Cerebral cortex (tissue), 2 donors: Measurements from ENCODE around the genes CLCNKA and CROCC.

DNA sequence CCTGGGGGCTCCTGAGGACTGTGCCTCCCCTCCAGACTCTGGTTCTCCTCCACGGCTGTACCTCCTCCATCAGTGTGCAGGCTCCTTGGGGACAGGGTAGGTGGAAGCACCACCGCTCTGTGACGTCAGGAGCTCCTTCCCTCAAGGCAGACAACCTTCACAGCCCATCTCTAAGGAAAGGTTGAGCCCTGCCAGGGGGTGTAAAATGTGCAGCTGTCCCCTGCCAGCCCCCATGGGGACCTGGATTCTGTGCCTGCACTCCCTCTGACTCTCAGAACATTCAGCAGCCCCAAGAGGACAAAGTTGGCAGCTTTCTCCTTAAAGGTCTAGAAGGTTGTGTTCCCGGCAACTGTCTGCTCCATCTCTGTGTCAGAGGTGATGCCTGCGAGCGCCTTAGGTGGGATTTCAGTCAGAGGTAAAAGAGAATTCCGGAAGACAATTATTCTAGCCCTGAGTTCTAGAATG lies 558 bp upstream of the HSPB7 start:
- PRO-cap, 2 experiments, result no peak in any of the 2 experiments

- PRO-cap, 2 experiments, result no peak in any of the 2 experiments
Observed at GRCh38 chr1:16021682-16022270, at the start of gene CLCNKA. CLCNKA (plus strand) TSS chr1:16022036.

GRCh38 chr1:16127470-16128034 lies 28.3 kb downstream of the EPHA2 start:
- PRO-cap, 2 experiments, result no peak in any of the 2 experiments

GRCh38 chr1:16148227-16149242 lies 7.3 kb downstream of the EPHA2 start:
- PRO-cap, 2 experiments, result no peak in any of the 2 experiments

DNA sequence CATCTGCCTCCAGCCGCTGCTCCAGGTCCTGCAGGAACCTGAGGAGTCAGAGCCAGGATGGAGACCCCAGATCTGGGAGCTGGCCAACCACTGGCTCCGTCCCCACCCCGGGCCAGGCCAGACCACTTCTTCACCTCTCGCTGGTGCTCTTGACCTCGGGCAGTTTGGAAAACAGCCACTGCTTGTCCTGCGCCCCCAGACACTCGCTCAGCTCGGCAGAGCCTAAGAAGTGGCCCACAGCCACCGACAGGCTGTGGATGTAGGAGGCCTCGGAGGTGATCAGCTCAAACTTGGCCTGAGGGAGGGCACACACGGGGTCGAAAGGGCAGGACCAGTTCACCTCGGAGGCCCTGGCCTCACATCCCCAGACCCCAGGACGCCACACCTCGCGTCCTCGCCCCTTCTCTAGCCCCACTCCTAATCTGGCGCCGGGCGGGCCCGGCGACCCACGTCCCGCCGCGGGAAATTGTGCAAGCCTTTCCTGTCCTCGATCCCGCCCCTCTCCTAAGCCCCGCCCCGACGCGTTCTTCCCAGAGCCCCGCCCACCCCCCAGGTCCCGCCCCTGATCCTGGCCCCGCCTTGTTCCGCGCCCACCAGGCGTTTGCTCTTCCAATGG lies 6.3 kb downstream of the ARHGEF19 start:
- PRO-cap, 2 experiments, result peak in 1 of 2 experiments; most common minus-strand start position 468 of the sequence (in 1)

DNA sequence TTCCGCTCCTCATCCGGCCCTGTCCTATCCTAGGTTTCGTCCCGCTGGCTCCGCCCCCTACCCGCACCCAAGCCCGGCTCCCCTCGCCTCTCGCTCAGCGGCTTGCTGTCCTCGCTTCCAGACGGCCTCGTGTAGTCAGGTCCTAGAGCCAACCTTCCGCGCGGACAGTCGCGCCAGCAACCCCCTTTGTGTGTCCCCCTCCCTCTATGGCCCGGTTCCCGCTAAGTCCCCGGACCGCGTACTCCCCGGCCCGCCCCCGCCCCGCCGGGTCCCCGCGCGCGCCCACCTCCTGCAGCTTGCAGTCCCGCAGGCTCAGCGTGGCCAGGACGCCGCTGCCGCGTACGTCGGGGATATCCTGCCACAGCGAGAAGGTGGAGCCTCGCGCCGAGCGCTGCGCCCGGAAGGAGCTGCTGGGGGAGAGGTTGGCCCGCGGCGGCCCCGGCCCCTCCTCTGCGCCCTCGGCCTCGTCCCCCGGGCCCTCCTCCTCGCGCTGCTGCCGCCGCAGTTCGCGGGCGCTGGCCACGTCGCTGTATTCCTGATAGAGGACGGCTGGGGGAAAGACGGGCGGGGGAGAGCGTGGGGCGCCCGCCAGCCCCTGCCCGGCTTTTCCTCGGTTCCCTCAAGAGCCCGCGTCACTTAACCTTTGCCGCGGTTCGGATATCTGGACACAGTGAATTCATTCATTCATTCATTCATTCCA lies 5.6 kb downstream of the ARHGEF19 start:
- PRO-cap, 2 experiments, result peak in 1 of 2 experiments; most common plus-strand start position 103 of the sequence (in 1); most common minus-strand start position 352 of the sequence (in 1)

DNA sequence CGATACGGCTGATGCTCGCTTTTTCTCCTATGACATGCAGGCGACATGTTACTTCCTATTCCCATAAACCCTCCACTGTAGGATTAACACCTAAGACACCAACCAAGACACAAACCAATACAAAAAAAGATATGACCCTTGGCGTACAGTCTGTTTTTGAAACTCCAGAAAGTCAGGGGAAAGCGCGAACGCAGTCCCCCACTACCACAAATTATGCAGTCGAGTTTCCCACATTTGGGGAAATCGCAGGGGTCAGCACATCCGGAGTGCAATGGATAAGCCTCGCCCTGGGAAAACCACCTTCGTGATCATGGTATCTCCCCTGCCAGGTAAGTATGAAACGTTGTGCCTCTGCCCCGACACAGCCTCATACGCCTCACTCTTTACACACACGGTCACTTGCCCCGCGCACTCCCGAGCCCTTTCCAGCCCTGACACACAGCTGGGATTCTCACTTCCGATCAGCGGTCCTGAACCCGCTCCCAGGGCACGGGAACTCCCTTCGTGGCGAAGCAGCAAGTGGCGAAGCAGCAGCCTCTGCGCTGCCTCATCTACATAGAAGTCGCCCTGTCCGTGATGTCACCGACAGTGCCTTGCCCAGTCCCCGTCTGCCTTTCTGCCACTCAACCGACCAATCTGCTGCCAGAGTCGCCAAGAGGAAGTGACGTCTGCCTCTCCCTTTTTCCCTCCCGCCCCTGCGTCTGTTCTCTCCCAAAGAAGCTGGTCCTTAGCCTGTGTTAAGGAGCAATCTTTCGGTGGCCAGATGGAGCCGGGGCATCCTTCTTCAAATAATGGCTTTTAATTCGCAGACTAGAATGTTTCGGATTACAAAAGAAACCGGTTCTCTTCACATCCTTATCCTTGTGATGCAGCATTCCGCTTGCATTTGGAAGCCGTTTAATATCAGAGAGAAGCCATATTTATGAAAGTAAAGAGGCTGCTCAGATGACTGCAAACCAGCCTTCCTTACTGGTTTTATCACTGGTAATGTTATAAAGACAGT lies 73.7 kb downstream of the NECAP2 start:
- PRO-cap, 2 experiments, result peak in 1 of 2 experiments; most common minus-strand start position 511 of the sequence (in 1)

- PRO-cap, 2 experiments, result peak in 1 of 2 experiments; most common plus-strand start chr1:16520851 (in 1)
Observed at GRCh38 chr1:16520331-16520972, 79.9 kb downstream of the NECAP2 start.

- PRO-cap, 2 experiments, result no peak in any of the 2 experiments
Observed at GRCh38 chr1:16545821-16546285, 105.3 kb downstream of the NECAP2 start.

DNA sequence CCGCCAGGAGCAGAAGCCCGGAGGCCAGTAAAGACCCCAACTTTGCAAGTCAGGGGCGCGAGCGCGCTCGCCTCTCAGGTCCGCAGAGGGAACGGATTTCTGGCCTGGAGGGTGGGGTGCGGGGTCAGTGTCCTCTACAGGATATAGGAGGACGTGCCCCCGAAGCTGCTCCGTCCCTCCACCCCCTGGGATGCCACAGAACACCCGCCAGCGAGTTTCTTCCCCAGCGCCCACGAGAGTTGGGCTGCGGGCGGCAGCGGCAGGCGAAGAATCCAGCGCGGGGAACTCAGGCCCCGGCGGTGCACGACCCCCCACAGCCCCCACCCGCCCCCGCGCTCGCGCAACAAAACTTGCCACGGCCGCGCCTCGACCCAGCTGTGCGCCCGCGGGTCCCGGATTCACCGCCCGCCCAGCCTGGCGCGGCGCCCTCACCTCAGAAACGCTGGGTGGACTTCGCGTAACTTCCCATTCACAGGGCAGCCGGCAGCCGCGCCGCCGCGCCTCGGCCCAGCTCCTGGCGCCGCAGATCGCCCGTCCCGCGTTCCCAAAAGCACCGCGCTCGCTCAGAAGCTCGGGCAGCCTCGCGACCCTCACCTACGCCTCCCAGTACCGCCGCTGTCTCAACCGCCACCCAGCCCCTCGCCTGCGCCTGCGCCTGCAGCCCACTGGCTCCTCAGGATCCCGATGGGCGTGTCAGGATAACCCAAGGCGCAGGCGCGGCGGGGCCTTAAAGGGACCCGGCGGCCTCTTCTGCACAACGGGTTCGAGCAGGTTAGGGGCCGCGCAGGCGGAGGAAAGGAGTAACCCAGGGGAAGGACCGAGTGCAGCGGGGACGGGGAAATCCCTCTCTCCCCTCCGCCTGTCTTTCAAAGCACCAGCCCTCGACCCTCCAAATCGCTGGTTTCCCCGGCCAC lies 172.6 kb downstream of the NECAP2 start:
- PRO-cap, 2 experiments, result peak in 2 of 2 experiments; most common plus-strand start position 468 of the sequence (in 1); most common minus-strand start position 645 of the sequence (in 2)

GRCh38 chr1:16645356-16645943 lies 204.9 kb downstream of the NECAP2 start:
- PRO-cap, 2 experiments, result no peak in any of the 2 experiments

- PRO-cap, 2 experiments, result peak in 1 of 2 experiments; most common minus-strand start chr1:16686250 (in 1)
Observed at GRCh38 chr1:16685816-16686384, 235.8 kb upstream of the CROCC start.

DNA sequence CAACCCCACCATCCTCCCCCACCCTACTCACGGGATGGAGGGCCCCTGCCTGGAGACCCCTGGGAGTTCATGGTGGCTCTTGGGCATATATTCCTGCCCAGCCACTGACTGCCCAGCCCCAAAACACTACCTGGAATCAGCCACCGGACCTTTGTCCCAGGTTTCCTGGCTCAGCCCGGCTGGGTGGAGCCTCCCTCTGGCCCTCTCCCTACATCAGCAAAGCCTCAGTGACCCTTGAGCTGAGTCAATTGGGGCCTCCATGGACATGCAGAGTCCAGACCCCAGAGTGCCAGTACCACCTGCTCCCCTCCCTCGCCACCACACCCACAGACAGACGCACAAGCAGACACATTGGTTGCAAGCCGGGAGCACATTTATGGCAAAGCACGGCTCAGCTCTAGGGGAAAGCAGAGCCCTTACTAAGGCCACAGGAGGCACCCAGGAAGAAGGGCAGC lies 224.6 kb upstream of the CROCC start:
- PRO-cap, 2 experiments, result no peak in any of the 2 experiments

GRCh38 chr1:16921479-16922042 lies at the start of gene CROCC:
CROCC (plus strand) TSS chr1:16921931.
- PRO-cap, 2 experiments, result peak in 1 of 2 experiments; most common plus-strand start chr1:16921936 (in 1)

DNA sequence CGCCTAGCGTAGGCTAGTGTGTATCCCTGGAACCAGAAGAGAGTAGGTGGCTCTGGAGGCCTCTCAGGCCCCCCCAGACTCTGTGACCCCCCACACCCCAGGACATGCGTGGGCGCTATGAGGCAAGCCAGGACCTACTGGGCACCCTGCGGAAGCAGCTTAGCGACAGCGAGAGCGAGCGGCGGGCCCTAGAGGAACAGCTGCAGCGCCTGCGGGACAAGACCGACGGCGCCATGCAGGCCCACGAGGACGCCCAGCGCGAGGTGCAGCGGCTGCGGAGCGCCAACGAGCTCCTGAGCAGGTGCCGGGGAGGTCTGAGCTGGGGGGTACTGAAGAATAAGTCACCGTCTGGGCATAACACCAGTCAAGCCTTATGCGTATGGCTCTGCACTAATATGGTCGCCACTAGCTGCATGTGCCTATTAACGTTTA lies 18.1 kb downstream of the CROCC start:
- PRO-cap, 2 experiments, result no peak in any of the 2 experiments

DNA sequence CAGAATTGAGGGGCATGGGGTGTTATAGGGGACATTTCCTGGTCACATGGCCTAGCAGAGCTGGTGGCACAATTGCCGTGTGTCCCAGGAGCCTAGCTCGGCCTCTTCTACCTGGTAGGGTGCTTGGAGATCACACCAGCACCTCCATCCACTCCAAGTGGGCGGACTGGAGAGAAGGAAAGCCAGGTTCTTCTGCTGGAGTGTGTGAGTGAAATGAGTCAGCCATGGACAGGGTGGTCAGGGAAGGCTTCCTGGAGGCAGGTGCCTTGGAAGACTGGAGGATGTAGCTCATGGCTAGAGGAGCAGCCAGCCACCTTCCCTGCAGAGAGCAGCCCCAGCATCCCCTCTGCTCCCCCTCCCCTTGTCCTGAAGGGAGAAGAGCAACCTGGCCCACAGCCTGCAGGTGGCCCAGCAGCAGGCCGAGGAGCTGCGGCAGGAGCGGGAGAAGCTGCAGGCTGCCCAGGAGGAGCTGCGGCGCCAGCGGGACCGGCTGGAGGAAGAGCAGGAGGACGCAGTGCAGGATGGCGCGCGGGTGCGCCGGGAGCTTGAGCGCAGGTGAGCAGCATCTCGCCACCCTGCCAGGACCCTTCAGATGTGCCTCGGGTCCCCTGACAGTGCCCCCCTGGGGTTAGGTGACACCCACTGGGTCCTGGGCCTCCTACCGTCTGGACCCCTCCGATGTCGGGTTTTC lies 22.1 kb downstream of the CROCC start:
- PRO-cap, 2 experiments, result no peak in any of the 2 experiments

- PRO-cap, 2 experiments, result no peak in any of the 2 experiments
Observed at GRCh38 chr1:16951766-16952167, 28.7 kb downstream of the MFAP2 start.

- PRO-cap, 2 experiments, result no peak in any of the 2 experiments
Observed at GRCh38 chr1:16966888-16967499, 13.4 kb downstream of the MFAP2 start.

DNA sequence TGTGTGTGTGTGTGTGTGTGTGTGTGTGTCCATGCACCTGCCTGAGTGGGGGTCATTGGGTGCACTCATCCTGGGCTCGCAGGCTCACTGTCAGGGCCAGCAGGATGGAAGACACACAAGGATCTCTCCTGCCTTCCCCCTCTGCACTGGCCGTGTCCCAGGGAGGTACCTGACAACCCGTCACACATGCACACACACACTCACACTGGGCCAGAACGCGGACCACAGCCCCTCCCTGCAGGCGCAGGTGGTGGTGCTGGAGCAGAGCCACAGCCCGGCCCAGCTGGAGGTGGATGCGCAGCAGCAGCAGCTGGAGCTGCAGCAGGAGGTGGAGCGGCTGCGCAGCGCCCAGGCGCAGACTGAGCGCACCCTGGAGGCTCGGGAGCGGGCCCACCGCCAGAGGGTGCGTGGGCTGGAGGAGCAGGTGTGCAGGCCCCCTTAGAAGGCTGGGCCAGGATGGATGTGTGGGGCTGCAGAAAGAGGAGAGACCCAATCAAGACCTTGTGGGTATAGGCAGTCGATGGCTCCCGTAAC lies 9.1 kb downstream of the MFAP2 start:
- PRO-cap, 2 experiments, result no peak in any of the 2 experiments

GRCh38 chr1:16984663-16985111 lies 4.3 kb upstream of the MFAP2 start:
- PRO-cap, 2 experiments, result peak in 1 of 2 experiments; most common minus-strand start chr1:16984925 (in 1)